Skeletal muscle satellite cell (primary cell): ENCODE results near the genes ACE2, AP1S2 and GRPR.

DNA sequence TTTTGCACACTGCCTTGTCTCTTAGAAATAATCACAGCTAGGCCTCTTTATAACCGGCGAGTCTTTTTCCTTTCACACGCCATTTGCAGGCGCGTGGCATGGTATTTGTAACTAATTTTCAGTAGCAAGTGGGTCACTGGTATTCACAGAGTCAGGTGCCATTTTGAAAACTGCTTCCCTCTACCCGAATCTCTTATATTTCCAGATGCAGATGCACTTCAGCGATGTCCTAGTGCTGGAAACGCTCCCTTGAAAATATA is 1.0 kb upstream of the TMSB4X start:
- CAGE, long polyA plus RNA, result no peak

DNA sequence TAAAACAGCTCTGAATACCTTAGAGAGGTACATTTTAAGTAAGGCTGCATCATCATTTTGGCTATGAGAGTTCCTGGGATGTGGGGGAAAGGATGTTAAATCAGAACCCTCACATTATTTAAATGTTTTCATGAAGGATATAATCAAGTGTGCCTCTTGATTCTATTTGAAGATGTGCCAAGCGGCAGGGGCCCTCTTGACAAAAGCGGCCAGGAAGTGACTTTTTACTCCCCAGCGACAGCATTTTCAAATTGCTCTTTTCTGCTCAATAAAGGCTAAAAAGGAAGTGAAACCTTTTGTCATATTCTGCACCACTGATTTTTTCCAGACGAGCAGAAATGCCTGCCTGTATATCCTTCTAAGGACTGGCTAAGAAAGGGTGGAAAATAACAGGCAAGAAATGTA is 25.3 kb downstream of the TMSB4X start:
- CAGE, long polyA plus RNA, result no peak

DNA sequence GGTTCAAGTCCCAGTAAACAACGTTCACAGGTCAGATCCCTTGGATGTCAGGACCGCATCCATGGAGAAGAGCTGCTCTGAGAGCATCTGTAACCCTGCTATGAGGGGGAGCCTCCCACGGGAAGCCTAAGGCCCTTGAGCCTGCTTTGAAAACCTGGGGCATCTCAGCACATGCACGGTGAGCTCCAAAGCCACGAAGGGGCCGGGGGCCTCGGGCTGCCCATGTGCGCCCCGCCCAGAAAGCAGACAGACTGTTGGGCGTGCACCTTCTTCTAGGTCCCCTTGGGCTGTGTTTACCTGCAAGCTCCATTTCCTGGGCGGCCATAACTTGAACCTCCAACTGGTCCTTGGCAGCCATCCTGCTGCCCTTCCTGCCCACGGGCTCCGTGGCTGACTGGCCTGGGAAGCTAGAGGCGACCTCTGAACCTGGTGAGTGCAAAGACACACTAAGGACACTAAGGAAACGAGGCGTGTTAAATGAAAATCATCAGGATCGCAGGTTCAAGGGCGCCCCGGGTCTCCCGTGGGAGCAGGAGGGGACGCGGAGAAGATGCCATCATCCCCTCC is 905 bp downstream of the FAM9C start:
- CAGE, long polyA plus RNA, result no peak

DNA sequence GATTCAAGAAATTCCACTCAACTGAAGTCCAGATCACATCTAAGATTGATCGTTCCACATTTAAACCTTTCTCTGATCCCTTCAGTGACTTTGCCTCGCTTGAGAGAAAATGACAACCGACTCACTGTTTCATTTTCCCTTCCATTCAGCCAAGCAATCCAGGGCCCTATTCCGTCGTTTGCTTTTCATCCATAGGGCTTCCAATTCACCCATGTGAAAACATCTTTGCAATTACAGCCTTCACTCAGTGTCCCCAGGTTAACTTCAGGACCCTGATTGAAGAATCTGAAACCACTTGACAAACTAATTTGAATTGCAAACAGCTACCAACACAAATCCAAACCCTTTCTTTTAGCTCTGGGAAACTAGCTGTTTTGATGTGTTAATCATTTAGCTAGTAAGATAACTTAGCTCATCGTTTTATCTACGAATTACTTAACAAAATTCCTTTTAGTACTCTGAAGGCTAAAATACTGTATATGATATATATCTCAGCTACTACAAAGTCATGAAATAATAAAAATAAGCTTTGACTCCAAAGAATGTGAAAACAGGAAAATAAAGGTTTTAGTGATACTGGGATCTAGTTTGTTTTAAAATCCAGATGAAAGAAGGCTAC is 120.3 kb upstream of the FAM9C start:
- CAGE, long polyA plus RNA, result no peak

DNA sequence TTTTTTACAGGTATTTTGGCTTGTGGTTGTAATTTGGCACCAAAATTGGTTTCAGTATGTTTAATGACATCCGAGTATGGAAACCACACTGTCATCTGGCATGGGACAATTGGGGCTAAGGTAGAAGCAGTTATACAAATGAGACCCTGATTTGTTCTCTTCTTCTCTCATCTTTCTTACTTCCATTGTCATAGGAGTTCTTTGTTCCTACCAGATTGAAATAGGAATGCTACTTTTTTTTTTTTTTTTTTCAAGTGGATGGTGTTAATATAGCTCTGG is 95.9 kb downstream of the ATXN3L start:
- CAGE, long polyA plus RNA, result no peak

GRCh38 chrX:13290906-13291629 is 28.8 kb downstream of the ATXN3L start:
- CAGE, long polyA plus RNA, result no peak

GRCh38 chrX:13303128-13303754 is 16.6 kb downstream of the ATXN3L start:
- CAGE, long polyA plus RNA, result no peak

DNA sequence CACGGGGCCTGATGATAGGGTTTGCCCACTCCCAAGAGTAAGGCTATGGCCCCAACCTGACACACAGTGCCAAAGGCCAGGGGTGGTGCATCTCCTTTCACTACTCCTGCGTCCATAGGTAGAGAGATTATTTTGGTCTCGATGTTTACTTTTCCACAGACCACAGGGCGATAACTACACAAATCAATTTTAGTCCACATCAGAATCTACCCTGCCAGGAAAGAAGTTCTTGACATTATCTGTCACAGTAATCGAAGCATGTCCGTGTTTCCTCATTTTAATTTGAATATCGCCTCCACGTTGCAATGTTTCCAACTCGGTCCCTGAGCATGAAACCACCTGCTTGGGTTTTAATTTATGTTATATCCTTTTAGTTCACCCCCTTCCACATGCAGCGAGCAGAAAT is 100.0 kb upstream of the ATXN3L start:
- CAGE, long polyA plus RNA, result no peak

GRCh38 chrX:13669114-13669704 is 16.3 kb downstream of the TCEANC start:
- CAGE, long polyA plus RNA, result no peak

DNA sequence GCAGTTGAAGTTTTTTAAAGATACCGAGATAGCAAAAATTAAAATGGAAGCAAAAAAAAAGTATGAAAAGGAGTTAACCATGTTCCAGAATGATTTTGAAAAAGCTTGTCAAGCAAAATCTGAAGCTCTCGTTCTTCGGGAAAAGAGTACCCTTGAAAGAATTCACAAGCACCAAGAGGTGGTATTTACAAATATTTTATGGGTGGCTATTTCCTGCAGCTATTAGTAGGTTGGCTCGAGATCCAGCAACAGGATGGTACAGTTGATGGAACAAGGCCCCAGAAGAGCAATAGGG is 12.2 kb downstream of the OFD1 start:
- CAGE, long polyA plus RNA, result no peak

- CAGE, long polyA plus RNA, result no peak
These were observed 92.0 kb downstream of the GEMIN8 start for GRCh38 chrX:13937734-13937983.

GRCh38 chrX:14673691-14674335 is 144.5 kb downstream of the GLRA2 start:
- CAGE, long polyA plus RNA, result no peak

DNA sequence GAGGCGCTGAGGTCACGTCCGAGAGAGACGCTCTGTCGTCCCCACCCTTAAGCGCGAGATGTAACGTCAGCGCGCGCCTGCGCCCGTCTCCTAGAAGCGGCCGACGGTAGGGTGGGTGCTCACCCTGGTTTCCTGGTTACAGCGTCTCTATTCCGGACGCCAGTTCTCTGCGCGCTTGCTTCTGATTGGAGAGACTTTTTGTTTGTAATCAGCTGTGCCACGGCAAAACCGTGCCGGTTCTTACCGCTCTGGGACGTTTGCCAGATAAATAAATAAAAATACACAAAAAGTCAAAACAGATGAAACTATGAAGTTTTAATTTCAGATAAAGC is 274 bp upstream of the PIGA start:
- CAGE, long polyA plus RNA, result no peak

DNA sequence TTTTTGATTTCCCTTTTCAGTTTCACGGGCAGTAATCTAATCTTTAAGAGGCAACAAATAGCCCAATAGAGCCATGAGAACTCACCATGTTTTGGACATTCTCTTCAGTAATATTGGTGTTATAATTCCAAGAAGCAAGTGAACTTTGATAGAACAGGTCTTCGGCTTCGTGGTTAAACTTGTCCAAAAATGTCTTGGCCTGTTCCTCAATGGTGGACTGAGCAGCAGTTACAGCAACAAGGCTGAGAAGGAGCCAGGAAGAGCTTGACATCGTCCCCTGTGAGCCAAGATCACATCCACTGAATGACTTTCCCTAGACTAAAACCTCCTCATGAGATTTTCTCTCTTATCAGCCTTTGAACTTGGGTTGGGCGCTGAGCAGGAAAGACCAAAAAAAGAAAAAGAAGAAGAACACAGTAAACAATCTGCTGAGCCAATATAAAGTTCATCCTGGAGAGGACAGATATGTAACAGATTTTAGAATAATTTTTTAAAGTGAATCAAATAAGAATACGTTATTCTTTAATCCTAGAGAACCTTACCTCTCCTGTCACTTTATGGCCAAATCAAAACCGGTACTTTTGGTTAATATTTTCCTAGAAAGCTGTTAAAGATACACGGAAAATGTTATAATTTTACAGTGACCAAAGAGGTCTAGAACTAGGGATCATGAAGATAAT is at the start of gene ACE2:
ACE2 (minus strand) TSS at position 320 of the 680 bp plus-strand sequence.
- CAGE, long polyA plus RNA, result no peak

DNA sequence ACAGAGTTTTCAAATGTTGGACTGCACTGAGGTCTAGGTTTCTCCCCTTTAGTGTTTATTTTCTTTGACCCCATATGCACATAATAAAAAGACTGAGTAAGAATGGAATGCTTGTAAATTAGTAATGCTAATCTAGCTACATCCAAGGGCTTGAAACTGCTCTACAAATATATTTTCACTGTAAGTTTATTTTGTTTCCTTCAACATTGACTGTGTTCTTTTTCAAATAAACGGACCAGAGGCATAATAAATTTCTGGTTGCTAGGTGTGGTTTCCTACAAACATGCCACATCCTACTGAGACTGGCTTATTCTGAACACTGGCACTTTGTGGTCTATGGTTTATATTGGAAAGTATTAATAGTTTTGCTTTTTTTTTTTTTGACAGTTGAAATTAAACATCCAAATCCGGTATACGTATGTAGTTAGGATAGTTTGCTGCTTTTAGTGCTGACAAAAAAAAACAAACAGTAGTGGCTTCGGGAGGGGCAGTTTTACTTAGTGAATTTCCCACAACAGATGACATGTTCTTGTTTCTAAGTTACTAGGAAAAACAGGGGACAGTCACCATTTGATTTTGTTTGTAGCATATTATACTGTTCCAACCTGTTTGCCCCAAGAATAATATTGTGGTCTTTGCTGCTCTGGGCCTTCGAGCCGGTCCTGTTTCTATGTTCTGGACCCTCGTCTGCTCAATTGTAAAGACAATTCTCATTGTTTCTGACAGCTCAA is 13.3 kb downstream of the CA5B start:
- CAGE, long polyA plus RNA, result no peak

DNA sequence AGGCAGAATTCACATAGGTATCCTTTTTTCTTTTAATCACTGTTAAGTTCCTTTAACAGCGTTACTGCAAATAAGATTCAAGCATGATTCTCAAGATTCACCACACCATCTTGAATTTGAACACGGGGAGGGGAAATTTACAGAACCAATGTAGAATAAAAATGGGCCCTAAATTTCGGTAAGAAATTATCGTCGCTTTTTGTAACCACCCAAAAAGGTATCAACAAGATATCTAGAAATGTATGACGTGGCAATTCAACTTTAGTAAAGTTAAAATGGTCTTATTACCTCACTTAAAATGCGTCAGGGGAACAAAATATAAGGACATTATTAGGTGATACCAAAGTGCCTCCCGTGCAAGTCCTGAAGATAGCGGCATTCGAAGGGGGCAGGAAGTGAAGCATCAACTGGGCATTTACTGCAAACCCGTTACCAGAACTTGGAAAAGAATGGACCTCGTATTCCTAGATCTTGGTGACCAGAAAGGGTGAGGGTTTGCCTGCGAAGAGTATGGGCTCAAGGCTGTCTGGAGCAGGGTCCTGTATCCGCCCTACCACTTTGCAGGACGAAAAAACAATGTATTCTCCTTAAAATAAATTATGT is 1.0 kb downstream of the AP1S2 start:
- CAGE, long polyA plus RNA, result no peak

DNA sequence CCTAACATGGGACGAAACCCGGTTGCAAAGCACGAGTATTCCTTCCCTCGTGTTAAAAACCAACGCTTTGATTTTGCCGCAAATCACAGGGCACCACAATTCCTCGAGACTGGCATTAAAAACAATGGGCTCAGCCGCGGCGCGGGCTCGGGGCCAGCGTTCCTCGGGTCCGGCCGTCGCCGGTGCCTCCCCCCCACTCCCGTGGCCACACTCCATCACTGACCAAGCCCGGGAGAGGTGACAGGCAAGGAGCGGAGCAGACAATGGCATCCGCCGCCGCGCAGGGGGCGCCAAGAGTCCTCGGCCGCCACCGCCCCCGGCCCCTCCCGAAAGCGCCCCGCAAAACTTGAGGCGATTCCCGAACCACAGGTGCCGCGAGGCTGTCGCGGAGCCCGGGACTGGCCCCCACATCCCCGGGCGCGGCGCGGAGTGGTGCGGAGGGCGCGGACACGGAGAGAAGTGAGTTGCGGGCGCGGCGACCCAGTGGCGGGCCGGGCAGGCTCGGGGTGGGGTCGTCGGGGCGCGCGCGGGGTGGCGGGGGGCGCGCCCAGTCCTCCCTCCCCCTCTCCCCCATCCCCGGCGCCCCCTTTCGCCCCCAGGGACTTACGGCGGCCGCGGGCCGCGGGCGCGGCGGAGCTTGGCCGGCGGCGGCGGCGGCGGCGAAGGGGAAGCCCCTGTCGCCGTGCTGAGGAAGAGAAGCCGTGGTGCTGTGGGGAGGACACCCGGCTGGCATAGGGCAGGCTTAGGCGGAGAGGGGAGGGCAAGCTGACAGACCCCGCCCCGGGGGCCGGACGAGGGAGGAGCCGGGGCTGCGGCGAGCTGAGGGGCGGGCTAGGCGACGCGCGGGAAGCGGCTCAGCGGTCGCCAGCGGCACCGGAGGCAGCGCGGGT is at the start of gene AP1S2:
AP1S2 (minus strand) TSS at position 733 of the 890 bp plus-strand sequence.
- CAGE, long polyA plus RNA, result no peak

DNA sequence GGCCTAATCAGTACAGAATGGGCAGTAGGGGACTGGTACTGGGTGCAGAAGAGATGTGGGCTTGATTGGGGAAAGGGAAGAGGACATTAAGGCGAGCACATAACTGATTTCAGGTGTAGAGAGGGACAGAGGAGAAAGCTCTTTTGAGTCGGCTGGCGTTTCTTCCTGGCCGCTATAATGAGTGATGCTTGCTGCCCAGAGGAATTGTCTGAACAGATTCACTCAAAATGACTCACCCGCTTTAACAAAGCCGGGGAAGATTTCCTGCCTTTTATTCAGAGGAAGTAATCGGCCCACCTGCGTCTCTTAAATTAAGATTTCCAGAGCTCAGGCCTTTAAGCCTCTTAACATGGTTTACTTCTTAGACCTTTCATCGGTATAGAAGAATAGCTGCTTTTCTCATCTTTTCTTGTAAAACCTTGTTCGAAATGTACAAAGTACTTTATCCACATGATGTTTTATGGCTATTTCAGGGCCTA is 102.1 kb upstream of the AP1S2 start:
- CAGE, long polyA plus RNA, result no peak

GRCh38 chrX:16123170-16123791 is at the start of gene GRPR:
Gene GRPR, plus strand, starts transcription at chrX:16123565.
- CAGE, long polyA plus RNA, result no peak

DNA sequence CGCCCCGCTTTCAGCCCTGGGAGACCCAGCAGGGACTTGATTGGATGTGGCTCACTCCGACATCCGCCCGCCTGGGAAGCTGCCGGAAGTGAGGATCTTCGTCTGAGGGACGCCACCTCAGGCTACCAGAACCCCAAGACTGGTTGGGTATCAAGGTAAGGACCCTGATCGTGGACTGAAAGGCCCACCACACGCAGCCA is 248 bp downstream of the MAGEB17 start:
- CAGE, long polyA plus RNA, result no peak